PC-3 (cell line): Measurements from ENCODE around the gene CDC25B.

GRCh38 chr20:3223286-3223485 lies 13.9 kb downstream of the ITPA start:
- RAMPAGE, long total RNA = no peak

- RAMPAGE, long total RNA = no peak
Observed at GRCh38 chr20:3238505-3239096, 389 bp downstream of the SLC4A11 start.

DNA sequence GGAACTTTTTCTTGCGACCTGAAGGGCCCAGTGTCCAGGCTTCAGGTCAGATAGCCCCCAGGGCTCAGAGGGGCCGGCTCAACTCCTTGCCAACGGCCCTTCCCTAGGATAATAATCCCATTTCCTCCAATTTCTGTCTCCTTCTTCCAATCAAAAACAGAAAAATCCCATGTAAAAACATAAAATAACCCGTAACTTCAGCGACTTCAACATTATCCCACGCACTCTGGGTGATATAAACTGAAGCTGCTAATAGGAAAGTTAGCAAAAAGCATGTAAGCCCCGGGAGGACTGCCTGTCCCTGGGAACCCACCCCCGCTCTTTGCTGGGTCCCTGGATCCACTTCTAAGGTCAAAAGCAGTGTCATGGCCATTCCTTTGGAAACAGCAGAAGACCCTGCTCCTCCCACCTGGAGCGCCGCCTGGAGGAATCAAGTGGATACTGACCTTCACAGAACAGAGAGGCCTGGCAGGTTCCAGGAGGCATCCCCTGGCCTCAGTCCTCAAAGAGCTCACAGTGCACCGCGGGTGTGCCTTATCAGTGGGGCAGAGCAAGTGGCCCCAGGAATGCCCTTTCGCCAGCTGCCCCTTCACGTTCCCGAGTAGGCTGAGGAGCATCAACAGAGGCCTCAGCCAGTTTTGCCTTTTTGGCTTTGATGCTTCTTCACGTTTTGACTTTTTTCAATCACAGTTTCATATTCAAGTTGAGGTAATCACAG lies 11.0 kb upstream of the SLC4A11 start:
- RAMPAGE, long total RNA = no peak

DNA sequence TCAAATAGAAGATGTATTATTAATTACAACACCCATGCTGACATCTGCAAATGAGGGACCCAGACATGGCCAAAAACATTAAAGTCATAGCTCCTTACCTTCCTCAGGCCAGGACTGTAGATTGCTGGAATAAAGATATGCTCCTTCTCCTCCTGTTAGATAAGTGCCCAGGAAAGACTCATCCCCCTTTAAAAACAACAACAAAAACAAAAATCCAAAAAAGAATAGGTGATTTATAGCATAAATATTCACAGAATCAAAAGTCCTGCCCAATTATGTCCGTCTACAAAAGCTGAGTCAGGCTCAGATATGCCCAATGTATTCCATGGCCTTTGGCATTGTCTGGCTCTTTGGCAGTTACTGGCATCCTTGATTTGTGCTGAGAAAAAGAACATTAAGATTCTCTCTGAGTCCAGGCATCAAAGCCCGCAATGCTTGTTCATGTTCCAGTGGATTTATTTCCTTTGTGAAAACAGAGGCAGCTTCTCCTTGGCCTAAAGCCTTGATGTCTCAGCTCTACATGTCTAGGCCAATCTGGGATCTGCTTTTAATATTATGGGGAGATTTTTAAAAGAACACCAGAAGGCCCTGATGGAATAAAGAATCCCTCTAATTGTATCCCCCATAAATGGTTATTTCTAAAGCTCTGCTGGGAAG lies 76.1 kb upstream of the SLC4A11 start:
- RAMPAGE, long total RNA = no peak

DNA sequence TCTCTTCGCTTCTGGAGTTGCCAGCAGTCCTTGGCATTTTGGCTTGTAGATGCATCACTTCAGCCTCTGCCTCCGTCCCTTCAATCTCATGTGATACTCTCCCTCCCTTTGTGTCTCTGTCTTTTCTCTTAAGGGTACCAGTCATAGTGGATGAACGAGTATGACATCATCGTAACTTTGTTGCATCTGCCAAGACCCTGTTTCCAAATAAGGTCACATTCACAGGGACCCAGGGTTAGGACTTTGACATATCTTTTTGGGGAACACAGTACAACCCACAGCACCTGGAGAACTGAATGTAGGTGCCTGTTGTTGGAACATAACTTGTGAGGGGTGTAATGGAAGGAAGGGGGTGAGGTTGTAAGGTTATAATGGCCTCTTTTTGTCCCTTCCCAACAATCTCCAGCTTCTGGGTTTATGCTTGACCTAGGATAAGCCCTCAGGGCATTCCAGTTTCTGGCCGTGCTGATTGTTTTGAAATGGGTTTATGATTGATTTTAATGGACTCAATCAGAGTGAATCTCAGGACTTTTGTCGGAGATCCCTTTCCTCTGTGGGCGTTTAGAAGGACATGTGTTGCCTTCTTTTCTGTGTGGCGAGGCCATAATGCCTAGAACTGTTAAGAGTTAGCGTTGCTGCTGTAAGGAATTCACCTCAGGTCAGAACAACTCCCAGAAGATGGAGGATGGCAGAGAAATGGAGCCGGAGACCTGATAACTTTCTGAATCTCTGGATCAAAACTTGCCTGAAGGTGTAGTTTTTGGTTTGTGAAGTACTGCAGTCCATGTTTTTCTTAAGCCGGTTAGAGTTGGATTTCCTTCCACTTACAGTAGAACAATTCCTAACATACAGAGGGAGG lies 9.2 kb downstream of the ATRN start:
- RAMPAGE, long total RNA = no peak

DNA sequence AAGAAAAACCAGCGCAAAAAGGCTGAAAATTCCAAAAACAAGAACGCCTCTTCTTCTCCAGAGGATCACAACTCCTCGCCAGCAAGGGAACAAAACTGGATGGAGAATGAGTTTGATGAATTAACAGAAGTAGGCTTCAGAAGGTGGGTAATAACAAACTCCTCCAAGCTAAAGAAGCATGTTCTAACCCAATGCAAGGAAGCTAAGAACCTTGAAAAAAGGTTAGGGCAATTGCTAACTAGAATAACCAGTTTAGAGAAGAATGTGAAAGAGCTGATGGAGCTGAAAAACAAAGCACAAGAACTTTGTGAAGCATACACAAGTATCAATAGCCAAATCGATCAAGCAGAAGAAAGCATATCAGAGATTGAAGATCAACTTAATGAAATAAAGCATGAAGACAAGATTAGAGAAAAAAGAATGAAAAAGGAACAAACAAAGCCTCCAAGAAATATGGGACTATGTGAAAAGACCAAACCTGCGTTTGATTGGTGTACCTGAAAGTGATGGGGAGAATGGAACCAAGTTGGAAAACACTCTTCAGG lies 52.2 kb downstream of the ATRN start:
- RAMPAGE, long total RNA = no peak

DNA sequence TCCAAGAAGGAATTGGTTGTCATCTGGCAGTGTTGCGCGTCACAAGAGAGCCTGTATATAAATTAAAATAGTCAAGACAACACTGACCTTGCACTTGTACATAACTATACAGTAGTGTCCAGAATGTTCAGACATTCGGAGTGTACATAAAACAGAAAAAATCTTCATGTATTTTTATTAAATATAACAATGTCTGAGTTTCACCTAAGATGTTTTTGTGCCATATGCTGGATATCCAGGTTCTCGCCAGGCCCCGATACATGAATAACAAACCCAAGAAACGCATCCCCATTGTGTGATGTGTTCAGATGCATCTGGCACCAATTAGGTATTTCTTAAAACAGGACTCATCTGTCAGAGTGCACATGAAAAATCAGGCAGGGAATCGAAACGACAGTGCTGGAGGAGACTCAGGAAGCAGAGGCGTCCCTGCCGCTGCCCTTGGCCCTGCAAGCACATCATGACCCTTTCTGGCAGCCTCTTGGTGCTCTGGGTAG lies 13.9 kb downstream of the GFRA4 start:
- RAMPAGE, long total RNA = no peak

DNA sequence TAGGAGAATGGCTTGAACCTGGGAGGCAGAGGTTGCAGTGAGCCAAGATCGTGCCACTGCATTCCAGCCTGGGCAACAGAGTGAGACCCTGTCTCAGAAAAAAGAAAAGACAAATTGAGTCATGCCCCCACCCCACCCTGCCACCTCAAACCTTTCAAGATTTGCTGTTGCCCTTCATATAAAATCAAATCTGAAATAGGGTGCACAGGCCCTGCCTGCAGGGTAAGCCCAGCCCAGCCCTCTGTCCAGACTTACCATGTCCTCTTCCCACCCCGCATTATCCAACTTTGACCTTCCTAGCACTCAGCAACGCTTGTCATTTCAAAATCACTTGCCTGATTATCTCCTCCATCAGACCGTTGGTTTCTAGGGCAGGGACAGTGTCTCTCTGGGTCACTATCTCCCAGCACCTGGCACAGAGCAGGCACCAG lies 5.4 kb downstream of the HSPA12B start:
- RAMPAGE, long total RNA = no peak

DNA sequence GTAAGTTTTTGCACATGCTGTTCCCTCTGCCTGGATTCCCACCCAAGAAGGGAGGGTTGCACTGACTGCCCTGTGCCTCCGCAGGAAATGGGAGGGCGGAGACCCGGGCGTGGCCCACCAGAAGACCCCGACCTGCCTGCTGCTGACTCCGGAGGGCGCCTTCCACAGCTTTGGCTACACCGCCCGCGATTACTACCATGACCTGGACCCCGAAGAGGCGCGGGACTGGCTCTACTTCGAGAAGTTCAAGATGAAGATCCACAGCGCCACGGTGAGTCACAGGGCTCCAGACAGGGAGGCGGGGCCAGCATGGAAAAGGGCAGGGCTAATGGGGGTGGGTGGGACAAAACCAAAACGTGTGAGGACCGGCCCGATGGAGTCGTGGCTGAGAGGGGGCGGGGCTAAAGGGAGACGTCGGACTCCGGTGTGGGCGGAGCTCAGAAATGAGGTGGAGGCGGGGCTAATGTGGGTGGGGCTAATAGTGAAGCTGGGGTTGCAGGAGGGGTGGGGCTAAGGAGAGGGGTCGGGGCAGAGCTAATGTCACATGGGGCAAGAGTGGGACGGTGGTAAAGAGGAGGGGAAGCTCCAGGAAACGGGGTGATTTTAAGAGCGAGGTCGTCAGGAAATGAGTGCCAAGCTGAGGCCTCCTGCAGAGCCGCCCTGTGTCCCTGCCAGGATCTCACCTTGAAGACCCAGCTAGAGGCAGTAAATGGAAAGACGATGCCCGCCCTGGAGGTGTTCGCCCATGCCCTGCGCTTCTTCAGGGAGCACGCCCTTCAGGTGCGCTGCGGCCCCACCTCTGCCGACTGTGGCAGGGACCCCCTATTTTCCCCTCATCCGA lies 12.6 kb downstream of the HSPA12B start:
- RAMPAGE, long total RNA = no peak

GRCh38 chr20:3781752-3782077 lies 467 bp upstream of the SPEF1 start:
- RAMPAGE, long total RNA = no peak

DNA sequence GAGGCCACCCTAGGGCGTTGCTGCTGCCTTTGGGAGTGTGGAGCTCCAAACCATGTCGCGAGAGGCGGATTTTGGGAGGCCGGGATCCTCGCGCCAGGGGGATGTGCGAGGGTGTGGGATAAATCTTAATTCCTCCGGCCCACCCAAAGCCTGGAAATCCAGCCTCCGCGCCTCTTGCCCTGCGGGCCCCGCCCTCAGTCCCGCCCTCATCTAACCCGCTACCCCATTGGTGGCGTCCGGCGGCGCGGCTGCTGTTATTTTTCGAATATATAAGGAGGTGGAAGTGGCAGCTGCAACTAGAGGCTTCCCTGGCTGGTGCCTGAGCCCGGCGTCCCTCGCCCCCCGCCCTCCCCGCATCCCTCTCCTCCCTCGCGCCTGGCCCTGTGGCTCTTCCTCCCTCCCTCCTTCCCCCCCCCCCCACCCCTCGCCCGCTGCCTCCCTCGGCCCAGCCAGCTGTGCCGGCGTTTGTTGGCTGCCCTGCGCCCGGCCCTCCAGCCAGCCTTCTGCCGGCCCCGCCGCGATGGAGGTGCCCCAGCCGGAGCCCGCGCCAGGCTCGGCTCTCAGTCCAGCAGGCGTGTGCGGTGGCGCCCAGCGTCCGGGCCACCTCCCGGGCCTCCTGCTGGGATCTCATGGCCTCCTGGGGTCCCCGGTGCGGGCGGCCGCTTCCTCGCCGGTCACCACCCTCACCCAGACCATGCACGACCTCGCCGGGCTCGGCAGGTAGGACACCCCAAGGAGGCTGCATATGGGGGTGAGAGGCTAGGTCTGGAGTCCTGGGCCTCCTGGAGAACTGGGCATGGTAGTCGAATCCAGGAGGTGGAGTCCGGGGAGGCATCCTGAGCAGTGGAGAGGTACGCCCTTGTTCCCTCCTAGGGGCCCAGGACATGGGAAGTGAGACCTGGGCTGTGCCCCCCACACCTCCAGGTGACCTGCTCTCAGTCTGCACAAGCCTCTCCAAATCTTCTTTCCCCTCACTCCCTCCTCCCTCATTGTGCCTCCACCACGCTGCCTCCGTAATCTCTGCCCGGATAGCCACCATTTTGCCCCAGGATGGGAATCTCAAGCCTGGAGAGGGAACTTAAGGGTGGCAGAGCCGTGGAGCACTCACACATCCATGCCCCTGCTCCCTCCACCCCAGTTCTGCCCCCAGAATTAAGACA lies at the start of gene CDC25B:
CDC25B (plus strand) TSS at position 299 of the 1,160 bp plus-strand sequence.
- RAMPAGE, long total RNA = no peak

GRCh38 chr20:3798158-3798494 lies 2.0 kb downstream of the CDC25B start:
- RAMPAGE, long total RNA = no peak

DNA sequence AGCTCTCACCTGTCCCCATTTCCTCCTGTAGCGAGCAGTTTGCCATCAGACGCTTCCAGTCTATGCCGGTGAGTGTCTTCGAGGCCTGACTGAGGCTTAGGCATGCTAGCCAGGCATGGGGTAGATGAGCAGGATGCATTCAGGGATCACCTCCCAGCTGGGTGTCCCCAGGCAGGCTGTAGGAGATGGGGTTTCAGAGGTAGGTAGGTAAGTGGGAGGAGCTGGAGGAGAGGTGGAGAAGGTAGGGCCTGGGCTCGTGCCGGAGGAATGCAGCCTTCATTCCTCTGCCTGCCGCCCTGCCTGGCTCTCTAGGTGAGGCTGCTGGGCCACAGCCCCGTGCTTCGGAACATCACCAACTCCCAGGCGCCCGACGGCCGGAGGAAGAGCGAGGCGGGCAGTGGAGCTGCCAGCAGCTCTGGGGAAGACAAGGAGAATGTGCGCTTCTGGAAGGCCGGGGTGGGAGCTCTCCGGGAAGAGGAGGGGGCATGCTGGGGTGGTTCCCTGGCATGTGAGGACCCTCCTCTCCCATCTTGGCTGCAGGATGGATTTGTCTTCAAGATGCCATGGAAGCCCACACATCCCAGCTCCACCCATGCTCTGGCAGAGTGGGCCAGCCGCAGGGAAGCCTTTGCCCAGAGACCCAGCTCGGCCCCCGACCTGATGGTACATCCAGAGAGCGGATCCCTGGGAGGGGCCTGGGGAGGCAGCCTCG lies 4.5 kb downstream of the CDC25B start:
- RAMPAGE, long total RNA = no peak

- RAMPAGE, long total RNA = no peak
Observed at GRCh38 chr20:3811400-3812350, 8.7 kb upstream of the AP5S1 start.

- RAMPAGE, long total RNA = no peak
Observed at GRCh38 chr20:3842261-3842831, 4.3 kb upstream of the MAVS start.

GRCh38 chr20:3846005-3846547 lies 558 bp upstream of the MAVS start:
- RAMPAGE, long total RNA = no peak

GRCh38 chr20:3888057-3888607 lies 1.1 kb upstream of the PANK2 start:
- RAMPAGE, long total RNA = no peak

DNA sequence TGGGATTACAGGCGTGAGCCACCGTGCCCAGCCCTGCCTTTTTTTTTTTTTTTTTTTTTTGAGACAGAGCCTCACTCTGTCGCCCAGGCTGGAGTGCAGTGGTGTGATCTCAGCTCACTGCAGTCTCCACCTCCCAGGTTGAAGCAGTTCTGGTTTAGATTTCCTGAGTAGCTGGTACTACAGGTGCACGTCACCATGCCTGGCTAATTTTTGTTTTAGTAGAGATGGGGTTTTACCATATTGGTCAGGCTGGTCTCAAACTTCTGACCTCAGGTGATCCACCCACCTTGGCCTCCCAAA lies 17.8 kb downstream of the PANK2 start:
- RAMPAGE, long total RNA = no peak

- RAMPAGE, long total RNA = no peak
Observed at GRCh38 chr20:3917710-3918466, 28.7 kb downstream of the PANK2 start.

- RAMPAGE, long total RNA = no peak
Observed at GRCh38 chr20:3927734-3928030, 38.5 kb downstream of the PANK2 start.